Epidermal melanocyte (primary cell): ENCODE results near the gene AIDA.

DNA sequence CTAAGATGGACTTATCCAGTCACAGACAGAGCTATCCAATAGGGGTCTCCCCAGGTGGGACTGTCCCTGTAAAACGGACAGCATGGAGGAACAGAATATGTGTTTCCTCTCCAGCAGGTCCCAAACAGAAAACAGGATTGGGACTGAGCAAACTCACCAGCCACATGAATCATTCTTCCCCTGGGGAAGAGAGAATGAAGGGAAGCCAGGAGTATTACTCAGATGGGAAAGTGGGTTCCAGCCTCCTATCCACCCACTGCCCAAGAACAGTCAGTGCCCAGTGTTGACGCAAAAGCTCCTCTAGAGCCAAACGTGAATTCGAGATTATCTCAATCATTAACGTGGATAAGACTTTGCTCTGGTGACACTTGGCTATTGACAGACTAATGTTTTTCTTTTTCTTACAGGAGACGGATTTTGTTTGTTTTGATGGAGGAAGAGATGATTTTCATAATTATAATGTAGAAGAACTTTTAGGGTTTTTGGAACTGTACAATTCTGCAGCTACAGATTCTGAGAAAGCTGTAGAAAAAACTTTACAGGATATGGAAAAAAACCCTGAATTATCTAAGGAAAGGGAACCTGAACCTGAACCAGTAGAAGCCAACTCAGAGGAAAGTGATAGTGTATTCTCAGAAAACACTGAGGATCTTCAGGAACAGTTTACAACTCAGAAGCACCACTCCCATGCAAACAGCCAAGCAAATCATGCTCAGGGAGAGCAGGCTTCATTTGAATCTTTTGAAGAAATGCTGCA, 9.4 kb downstream of the MIA3 start:
- RRBS = no CpG with 5 or more reads among the region's 6 CpGs

GRCh38 chr1:222639704-222640082, 21.8 kb downstream of the MIA3 start:
- RRBS = no CpG with 5 or more reads among the region's 1 CpG

- RRBS = 2% methylated on average over 9 of the region's 65 CpGs
Measured at GRCh38 chr1:222711669-222712672, at the start of gene AIDA. AIDA (minus strand) TSS chr1:222712491.

- RRBS = no CpG with 5 or more reads among the region's 1 CpG
Measured at GRCh38 chr1:222817542-222818210, 2.8 kb downstream of the DISP1 start.

DNA sequence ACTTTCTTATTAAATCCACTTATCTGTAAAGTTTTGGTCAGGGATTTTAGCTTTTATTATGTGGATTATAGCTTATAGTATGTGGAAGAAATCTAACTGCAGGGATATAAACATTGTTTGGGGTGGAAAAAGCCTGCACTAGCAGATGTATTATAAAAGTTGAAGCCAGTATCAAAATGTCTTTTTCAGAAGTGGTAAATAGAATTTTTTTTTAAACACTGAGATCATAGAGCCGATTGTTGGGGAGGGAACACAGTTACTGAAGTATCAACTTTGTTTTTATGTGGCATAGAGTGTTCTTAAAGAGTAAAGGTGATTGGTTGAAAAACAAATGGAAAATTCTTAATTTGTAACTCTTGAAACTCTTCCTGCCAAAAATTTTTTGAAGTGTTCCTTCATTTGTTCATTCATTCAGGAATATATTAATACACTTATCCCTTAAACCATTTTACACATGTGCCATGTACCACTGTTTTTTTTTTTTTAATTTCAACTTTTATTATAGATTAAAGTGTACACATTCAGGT, 83.3 kb downstream of the DISP1 start:
- RRBS = no CpG with 5 or more reads among the region's 1 CpG

DNA sequence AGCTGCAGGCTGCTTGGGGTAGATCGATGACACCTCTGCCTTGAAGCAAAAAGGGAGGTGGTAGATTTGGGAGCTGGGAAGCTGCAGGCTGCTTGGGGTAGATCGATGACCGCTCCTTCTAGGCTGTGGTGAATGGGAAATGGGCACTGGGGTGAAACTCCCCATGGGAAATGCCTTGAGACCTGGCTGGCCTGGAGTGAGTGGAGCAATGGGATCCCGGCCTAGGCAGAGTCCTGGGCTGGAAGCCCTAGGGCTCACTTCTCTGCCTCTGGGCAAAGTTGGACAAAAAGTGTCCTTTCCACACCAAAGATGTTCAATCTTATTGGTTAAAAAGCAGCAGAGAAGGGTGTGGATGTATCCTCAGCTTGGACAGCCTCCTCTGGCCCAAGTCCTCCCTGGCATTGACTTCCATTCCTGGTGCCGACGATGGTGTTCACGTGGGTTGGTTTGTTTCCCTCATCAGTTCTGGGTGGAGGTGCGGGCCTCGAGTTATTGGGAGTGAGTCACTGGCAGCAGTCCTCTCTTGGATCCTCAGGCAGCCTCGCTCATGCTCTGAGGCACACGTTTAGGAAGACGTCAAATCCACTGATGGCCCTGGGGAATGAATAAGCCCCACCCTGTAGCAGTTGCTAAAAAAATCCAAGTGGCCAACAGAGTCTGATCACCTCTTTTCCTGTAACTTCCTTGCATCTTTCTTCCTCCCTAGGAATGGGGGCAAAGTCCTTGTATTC, 111.5 kb downstream of the TLR5 start:
- RRBS = no CpG with 5 or more reads among the region's 12 CpGs

DNA sequence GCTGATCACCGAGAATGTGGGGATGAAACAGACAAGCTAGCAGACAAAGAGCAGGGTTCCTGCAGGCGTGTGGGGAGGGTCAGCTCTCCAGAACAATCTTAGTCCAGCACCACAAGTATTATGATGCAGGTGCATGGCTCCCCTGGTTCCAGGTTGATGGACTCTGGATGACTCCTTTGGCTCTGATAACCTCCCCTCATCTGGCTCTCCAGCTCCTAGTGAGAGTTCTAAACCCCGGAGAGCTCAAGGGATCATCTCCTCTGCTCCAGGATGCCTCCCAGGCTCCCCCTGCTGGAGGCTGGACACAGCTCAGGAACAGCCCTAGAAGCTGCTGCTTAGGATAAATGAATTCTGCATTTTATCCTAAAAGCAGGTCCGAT, 53.1 kb downstream of the TLR5 start:
- RRBS = no CpG with 5 or more reads among the region's 4 CpGs

GRCh38 chr1:223340879-223341704, 22.9 kb downstream of the SUSD4 start:
- RRBS = no CpG with 5 or more reads among the region's 17 CpGs

GRCh38 chr1:223627885-223628573, 37.5 kb downstream of the CAPN8 start:
- RRBS = no CpG with 5 or more reads among the region's 14 CpGs

GRCh38 chr1:223732882-223733721, 20.8 kb downstream of the CAPN2 start:
- RRBS = no CpG with 5 or more reads among the region's 6 CpGs

GRCh38 chr1:223962004-223962526, 116.3 kb upstream of the TP53BP2 start:
- RRBS = no CpG with 5 or more reads among the region's 4 CpGs

GRCh38 chr1:224184664-224184998, 1.6 kb downstream of the DEGS1 start:
- RRBS = no CpG with 5 or more reads among the region's 17 CpGs

DNA sequence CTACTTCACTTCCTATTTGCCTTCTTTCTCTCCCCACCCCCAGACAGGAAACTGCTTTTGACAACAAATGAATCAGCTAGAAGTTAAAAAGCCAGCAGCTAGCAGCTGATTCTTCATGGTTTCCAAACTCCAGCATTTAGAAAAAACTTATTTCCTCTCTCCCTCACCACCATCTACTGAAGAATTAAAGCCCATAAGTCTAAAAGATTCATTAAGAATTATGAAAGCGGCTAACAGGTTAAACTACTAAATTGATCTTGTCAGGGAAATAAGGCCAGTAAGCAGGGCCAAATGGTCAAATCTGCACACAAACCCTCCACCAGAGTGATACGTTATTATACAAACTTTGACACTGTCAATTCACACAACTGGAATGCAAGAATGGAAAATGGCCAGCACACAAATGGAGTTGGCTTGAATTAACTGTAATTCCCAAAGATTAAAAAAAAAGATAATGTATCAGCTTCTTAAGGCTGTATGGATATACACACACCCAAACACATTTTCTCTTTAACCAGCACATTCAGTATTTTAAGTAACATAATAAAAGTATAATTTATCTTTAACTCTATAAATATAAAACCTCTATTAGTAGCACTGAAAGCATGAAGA, 3.9 kb downstream of the WDR26 start:
- RRBS = no CpG with 5 or more reads among the region's 2 CpGs

- RRBS = no CpG with 5 or more reads among the region's 10 CpGs
Measured at GRCh38 chr1:225402642-225403479, 25.0 kb downstream of the LBR start.

DNA sequence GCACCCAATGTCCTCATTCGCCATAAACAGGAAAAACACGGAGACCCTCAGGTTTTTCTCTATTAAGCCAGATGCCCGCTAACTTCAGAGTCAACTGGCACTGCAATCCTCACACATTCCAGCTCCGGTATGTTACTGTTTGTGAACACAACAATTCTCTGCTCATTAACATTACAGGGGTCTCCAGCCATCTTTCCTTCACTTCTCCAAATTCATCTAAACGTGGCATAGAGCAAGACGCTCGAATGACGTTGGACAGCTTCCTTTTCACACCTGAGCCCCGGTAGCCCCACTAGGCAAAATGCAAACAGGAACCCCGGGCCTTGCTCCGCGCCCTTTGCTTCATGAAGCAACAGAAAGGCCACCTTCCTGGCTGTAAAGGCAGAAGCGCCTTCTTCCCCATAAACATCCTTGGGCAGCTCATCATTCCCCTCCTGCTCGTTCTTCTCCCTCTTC, 1.4 kb downstream of the LBR start:
- RRBS = no CpG with 5 or more reads among the region's 14 CpGs

- RRBS = no CpG with 5 or more reads among the region's 33 CpGs
Measured at GRCh38 chr1:225428505-225429217, 823 bp upstream of the LBR start.

DNA sequence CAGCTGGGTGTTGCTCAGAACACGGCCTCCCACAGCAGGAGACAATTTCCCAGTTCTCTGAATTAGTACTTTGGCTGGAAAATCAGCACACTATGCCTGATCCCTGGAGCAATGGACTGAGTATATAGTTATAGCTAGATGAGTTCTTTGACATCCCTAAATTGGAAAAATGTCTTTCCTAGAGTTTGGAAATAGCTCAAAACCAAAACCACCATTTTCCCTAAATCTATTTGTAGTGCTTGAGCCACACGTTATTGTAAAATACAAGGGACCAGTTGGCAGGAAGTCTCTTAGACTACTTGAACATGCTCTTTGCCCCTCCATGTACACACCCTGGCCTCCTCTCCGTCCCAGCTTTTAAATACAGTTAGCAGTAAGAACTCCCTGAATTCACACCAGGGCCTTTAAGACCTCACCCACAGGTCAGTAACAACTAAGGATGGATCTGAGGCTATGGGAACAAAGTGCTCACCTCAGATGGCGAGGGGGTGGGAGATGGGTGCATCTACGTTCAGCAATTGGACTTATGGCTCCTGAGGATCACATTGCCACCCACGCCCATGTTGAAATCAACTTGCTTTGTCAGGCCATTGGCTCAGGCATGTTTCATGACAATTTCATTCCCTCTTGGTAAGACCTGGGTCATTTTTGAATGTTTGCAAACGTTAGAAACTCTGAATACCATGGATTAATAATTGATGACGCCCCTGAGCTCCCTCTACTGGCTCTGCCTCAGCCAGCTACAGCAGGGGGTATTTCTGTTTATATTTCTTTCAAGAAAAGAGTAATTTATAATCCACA, 13.4 kb upstream of the LBR start:
- RRBS = no CpG with 5 or more reads among the region's 8 CpGs

DNA sequence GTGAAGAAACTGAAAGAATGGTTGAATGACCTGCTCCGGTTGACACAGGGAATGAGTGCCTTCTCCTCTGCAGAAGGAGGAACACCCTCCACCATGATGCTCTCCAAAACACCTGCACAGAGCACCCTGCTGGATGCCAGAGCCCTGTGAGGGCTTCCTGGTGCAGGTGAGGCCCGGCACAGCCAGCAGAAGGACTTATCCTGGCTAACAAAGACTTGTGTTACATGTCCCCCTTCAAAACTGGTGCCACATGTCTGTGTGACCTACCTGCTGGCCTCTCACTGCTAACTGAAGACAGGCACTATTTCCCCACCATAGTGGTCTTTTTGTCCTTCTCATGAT, 14.3 kb upstream of the LBR start:
- RRBS = no CpG with 5 or more reads among the region's 2 CpGs